ENCODE results near the genes USP26 and HPRT1.

GRCh38 chrX:130089518-130089954 is 20.8 kb downstream of the ELF4 start:
- PRO-cap: no peak
- RAMPAGE, long total RNA, 4 experiments: no peak in any of the 4 experiments

GRCh38 chrX:130095324-130096116 is 14.8 kb downstream of the ELF4 start:
- PRO-cap: no peak
- RAMPAGE, long total RNA, 4 experiments: no peak in any of the 4 experiments

GRCh38 chrX:130129642-130130416 is 19.5 kb upstream of the ELF4 start:
- PRO-cap: no peak
- RAMPAGE, long total RNA, 4 experiments: no peak in any of the 4 experiments

DNA sequence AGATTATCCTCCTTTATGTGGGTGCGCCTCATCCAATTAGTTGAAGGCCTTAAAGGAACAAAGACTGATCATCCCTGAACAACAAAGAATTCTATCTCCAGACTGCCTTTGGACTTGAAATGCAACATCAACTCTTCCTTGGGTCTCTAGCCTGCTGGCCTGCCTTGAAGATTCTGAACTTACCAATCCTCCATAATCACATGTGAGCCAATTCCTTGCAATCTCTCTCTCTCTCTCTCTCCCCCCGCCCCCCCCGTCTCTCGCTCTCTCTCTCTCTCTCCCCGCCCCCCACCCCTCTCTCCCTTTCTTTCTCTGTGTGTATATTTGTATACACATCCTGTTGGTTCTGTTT is 158.5 kb downstream of the RBMX2 start:
- PRO-cap: no peak
- RAMPAGE, long total RNA, 4 experiments: no peak in any of the 4 experiments

DNA sequence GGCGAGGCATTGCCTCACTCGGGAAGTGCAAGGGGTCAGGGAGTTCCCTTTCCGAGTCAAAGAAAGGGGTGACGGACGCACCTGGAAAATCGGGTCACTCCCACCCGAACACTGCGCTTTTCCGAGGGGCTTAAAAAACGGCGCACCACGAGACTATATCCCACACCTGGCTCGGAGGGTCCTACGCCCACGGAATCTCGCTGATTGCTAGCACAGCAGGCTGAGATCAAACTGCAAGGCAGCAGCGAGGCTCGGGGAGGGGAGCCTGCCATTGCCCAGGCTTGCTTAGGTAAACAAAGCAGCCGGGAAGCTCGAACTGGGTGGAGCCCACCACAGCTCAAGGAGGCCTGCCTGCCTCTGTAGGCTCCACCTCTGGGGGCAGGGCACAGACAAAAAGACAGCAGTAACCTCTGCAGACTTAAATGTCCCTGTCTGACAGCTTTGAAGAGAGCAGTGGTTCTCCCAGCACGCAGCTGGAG is 56.1 kb upstream of the ENOX2 start:
- PRO-cap: no peak
- RAMPAGE, long total RNA, 4 experiments: no peak in any of the 4 experiments

DNA sequence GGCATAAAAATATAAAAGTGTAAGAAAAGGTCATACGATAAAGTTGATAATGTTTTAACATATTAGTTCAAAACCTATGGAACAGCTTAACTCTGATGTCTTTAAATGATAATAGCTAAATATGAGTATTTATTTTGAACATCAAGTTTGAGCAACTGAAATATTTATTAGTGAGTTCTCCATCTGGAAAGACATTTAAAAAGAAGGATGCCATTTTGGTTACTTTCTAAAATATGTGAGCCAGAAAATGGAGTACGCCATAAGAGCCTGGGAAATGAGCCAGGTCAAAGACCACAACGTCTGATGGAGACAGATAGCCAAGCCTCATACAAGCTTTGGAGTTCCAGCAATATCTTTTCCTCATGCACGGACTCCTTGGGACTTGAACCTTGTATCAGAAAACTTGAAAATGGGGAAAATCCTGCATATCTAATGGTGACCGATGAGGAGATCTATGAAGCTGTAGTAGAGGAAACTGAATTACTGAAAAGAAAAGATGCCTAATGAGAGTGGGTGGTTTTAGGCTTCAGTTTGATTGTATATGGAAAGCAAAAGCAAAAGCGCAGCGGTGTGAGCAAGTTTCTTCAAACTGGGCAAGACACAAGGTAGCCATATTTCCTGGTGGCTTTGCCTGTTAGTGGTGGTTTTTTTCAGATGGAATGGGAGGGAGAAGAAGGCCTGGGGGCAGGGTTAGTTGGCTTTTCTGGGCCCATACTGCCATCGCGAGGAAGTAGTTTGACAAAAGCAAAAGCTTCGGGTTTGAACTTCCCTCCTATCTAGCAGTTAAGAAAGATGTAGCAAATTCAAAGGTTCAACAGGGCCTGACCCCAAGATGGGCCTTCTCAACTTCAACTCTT is 210.2 kb upstream of the STK26 start:
- PRO-cap: no peak
- RAMPAGE, long total RNA, 4 experiments: no peak in any of the 4 experiments

DNA sequence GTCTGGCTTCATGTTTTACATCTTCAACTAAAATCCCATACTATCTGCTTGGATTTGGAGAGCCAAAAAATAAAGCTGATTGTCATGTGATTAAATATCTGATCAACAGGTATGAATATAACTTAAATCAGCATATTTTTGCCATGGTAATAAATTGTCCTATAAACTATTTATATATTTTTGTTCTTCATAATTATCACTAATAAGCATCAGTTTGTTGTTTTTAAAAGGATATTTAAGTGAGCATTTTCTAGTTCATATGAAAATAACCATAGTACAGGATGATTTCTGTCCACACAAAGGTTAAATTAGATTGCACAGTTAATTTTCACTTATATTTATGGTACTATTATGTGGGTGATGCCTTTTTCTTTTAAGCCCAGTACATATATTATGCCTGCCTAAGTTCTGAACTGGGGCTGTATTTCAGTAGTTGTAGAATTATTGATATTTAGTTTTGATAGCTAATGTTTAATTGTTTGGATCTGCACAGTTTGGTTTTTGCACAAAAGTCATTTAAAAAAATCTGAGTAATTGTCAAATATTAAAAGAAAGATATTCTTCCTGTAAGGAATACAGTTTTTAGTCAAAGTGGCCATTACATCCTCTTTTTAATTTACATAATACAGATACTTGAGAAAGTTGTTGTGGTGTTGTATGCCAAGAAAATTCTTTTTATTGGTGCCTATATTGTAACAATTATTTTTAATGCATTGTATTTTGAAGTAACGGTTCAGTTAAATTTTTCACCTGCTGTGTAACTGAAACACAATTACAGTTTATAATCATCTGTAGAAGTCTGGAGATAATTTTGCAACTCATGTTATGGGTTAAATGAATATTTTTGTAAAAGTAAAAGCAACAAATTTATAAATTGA is 52.1 kb downstream of the STK26 start:
- PRO-cap: no peak
- RAMPAGE, long total RNA, 4 experiments: no peak in any of the 4 experiments

DNA sequence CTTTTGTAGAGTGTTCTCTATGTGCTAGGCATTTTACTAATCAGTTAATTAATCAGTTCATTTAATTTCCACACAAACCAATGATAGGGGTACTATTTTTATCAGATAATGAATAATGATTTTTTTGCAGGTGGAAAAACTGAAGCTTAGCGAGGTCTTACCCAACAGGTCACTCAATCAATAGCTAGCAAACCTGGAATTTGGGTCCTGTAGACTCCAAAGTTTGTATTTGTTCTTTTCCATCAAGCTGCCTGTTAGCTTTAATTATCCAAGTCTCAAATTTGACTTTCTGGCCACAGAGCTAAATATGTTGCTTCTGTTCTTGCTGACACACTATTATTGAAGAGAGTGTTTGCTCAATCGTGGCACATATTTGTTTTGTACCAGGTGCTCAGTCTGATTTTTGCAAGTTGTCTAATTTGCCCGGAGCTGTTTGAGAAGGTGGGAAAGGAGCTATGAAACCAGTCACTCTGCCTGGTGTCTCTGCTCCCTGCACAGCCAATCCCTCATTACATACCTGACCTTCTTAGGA is 41.7 kb upstream of the FRMD7 start:
- PRO-cap: no peak
- RAMPAGE, long total RNA, 4 experiments: no peak in any of the 4 experiments

- PRO-cap: no peak
- RAMPAGE, long total RNA, 4 experiments: no peak in any of the 4 experiments
Observed at GRCh38 chrX:133097014-133097444, at the start of gene USP26. USP26 (minus strand) TSS chrX:133097109.

GRCh38 chrX:134459976-134460816 is at the start of gene HPRT1:
HPRT1 (plus strand) TSS chrX:134460165.
- PRO-cap: bidirectional peak, plus-strand start at chrX:134460196, minus-strand start at chrX:134460033; unidirectional peak, minus-strand start at chrX:134460422
- RAMPAGE, long total RNA, 4 experiments: start-site peak on the plus strand in 3 of 4 experiments, at chrX:134460165-134460299 at its widest, 14 to 28 reads per replicate

- PRO-cap: no peak
- RAMPAGE, long total RNA, 4 experiments: no peak in any of the 4 experiments
Observed at GRCh38 chrX:134933722-134934488, 18.8 kb upstream of the MOSPD1 start.

GRCh38 chrX:135097575-135098303 is 773 bp downstream of the SMIM10L2B start:
- PRO-cap: no peak
- RAMPAGE, long total RNA, 4 experiments: no peak in any of the 4 experiments

- PRO-cap: no peak
- RAMPAGE, long total RNA, 4 experiments: no peak in any of the 4 experiments
Observed at GRCh38 chrX:135326294-135327248, 17.3 kb downstream of the ETDC start.

DNA sequence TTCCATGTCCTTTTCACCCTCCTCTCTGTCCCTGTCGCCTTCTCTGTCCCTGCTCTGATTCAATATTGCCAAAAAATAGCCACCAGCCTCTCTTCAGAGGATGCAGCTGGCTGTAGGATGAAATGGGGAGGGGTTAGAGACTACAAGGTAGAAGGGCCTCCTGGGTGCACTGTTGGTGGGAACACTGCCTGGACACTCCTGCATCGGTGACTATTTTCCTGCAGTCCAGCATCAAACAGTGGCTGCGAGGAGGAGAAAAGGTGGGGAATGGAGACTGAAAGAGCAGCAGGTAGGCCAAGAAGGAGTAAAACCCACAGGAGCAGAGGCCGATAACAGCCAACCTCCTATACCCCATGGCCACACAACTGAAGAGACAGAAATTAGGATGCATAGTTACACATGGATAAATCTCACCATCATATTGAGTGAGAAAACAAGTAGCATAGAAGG is 12.0 kb downstream of the ZNF75D start:
- PRO-cap: no peak
- RAMPAGE, long total RNA, 4 experiments: no peak in any of the 4 experiments

- PRO-cap: no peak
- RAMPAGE, long total RNA, 4 experiments: no peak in any of the 4 experiments
Observed at GRCh38 chrX:135384053-135384556, 37.6 kb upstream of the SMIM10L2A start.

GRCh38 chrX:135544338-135544771 is 23.9 kb downstream of the INTS6L start:
- PRO-cap: unidirectional peak, minus-strand start at chrX:135544646
- RAMPAGE, long total RNA, 4 experiments: no peak in any of the 4 experiments

DNA sequence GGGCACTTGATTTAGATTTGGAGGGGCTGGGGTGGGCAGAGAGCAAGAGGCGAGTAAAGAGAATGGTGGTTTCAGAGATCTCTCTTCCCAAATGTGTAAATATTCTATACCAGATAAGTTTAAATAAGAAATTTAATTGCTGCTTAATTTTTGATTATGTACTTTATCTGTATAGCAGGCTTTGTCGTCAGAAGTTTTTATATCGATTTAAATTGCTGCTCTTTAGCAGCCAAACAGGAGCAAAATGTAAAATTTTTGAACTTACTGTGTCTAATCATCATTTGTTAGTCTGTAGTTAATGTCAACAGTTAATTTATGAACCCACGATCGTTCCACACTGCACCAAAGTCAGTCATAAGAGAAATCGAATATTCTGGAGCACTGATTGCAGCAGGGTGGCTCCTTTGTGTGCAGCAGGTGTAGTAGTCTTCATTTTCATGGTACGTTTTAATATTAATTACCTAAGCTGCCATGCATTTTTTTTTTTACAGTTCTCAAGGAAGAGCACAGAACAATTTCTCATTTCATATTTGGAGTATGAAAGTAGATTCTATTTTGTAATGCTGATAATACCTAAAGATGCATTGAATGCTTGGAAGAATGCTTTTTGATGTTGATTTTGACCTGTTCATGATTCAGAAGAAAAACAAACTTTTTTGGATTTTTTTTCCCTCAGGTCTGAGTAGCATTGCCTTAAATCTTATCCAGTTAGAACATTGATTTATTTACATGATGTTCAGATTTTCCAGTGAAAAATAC is 60.4 kb downstream of the SLC9A6 start:
- PRO-cap: no peak
- RAMPAGE, long total RNA, 4 experiments: no peak in any of the 4 experiments

- PRO-cap: bidirectional peak, plus-strand start at chrX:136147533, minus-strand start at chrX:136147333; bidirectional peak, plus-strand start at chrX:136147677, minus-strand start at chrX:136147636
- RAMPAGE, long total RNA, 4 experiments: start-site peak on the plus strand in 4 of 4 experiments, at chrX:136147547-136147797 at its widest, 5 to 19 reads per replicate
Observed at GRCh38 chrX:136147455-136148175, 49.2 kb upstream of the FHL1 start.

- PRO-cap: no peak
- RAMPAGE, long total RNA, 4 experiments: no peak in any of the 4 experiments
Observed at GRCh38 chrX:136185241-136186075, 11.4 kb upstream of the FHL1 start.

DNA sequence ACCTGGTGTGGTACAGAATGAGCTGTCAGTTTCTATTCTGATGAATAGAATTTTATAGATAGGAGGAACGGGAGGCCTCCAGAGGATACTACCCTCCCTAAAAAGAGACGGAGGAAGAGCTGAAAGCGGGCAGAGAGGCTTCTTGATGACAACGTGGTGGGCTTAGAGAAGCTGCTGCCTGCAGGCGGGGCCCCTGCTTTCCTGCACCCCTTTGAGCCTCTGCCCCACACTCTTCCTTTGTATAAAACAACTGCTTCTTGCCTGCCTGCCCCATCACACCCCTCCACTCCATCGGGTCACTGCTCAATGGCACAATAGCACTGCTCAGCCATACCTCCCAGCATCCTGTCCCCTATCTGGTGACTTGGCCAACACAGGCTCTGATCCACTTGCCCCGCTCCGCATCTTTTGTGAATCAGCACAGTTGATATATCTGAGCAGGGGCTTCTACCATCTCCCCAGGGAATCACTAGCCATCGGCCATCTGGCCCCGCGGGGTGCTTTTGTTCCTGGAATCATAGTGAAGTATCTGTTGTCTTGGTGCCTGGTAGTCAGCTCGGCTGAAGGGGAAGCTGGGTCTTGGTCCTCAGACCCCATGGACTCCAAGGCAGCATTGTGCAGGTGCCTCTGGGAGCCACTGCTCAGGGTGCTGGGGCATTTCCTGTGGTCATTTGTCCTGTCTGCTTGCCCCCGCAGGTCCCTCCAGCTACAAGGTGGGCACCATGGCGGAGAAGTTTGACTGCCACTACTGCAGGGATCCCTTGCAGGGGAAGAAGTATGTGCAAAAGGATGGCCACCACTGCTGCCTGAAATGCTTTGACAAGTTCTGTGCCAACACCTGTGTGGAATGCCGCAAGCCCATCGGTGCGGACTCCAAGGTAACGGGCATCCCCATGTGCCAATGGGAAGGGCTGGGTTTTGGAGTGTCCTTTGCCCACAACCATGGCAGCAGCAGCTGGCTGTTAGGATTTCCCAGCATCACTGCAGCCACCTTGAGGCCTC is 9.2 kb downstream of the FHL1 start:
- PRO-cap: no peak
- RAMPAGE, long total RNA, 4 experiments: start-site peak on the plus strand in 1 of 4 experiments, centred at position 683 of the sequence, 11 reads per replicate

Data from Peyer's patch (tissue), 4 donors.